Fibroblast of the aortic adventitia (primary cell): ENCODE measurements around a stretch of chr6.

DNA sequence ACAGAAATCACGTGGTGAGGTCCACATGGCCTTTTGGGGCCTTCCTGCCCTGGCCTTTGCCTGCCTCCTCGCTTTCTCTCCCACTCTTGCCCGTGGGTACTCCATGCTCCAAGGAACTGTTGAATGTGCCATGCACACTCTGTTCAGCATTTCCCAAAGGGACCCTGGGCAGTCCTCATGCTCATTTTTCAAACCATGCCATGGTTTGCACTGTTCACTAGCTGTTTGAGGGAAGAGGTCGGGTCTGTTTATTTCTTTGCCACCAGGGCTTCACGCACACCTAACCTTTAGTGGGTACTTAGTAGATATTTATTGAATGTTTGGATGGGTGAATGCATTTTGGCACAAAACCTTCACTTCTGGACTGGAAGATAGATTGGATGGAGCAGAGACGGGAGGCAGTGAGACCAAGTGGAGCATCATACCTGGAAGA lies 191.0 kb downstream of the FARS2 start:
- CAGE, long polyA plus RNA = no peak

- CAGE, long polyA plus RNA = no peak
Measured at GRCh38 chr6:5506935-5507681, 245.8 kb downstream of the FARS2 start.

GRCh38 chr6:5619168-5619737 lies 357.9 kb downstream of the FARS2 start:
- CAGE, long polyA plus RNA = no peak

GRCh38 chr6:5701084-5701772 lies 305.5 kb downstream of the NRN1 start:
- CAGE, long polyA plus RNA = no peak

DNA sequence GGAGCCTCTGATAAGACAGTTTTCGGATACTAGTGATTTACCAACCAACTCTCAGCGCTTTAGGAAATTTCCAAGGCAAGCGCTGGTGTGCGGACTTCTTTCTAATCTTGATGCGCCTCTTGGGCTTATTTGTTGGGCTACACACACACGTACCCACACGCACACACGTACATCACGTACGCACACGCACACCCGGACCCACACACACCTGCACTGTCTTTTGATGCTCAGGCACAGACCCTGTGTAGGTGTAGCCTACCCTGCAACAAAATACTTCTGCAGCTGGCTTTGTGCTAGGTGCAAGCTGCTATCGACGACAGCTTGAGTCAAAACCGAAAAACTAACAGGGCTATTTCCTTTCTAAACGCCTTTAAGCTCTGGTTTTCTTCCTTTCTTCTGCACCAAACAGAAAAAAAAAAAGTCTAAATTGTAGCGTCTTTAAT lies 1.1 kb upstream of the NRN1 start:
- CAGE, long polyA plus RNA = no peak

- CAGE, long polyA plus RNA = no peak
Measured at GRCh38 chr6:6391242-6391616, 70.8 kb upstream of the F13A1 start.

DNA sequence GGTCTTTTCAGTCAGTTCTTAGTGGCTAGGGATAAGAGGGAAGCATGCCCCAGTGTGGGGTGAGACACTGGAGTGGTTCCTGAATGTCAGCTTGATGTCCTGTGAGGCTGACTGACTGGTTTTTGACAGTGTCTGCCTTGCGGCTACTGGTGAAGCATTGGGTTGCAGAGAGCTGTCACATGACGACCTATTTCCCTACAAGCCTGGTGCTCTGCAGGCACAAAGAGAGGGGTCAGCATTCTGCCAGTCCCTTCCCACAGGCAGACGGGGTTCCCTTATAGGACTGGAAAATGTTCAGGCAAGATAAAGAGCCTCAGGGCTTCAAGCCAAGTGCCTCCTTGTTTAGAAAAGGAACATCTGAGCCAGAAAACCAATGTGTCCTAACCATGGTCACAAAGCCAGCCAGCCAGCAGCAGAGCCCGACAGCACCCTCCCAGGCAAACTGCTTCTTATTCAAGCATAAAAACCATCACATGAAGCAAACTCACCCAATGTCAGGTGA lies 11.0 kb downstream of the LY86 start:
- CAGE, long polyA plus RNA = no peak

DNA sequence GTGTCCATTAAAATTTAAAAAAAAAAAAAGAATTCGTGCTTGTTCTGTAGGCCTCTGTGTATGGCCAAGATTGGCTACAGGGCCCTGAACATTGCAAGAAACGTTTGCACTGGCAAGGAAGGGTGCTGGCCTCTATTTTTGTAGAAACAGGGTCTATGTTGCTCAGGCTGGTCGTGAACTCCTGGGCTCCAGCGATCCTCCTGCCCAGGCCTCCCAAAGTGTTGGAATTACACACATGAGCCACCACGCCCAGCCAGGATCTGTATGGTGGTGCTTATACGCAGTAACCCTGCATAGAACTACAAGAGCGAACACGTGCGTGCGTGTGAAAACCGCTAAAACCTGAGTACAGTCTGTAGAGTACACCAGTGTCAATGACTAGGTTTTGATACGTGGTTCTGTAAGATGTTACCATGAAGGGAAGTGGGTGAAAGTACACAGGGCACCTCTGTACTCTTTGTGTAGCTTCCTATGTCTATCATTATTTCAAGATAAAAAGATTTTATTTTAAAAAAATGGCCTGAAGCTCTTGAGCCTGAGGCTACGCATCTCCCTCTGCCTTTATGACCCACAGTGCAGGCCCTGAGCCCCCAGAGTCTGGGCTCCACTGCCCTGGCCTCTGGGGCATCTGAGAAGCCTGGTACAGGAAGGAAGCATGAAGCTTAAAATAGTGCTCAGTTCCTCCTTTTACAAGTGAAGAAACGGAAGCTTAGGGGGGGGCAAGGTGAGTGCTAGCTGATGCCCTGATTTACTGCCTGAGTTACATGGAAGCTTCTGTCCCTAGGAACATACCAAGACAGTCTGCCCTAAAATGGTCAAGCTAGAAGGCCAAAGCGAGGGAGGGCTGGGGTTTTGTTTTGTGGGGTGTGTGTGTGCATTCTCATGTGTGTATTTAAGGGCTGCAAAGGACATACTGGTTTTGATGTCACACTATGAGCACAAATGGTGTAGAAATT lies 21.6 kb downstream of the LY86 start:
- CAGE, long polyA plus RNA = no peak

DNA sequence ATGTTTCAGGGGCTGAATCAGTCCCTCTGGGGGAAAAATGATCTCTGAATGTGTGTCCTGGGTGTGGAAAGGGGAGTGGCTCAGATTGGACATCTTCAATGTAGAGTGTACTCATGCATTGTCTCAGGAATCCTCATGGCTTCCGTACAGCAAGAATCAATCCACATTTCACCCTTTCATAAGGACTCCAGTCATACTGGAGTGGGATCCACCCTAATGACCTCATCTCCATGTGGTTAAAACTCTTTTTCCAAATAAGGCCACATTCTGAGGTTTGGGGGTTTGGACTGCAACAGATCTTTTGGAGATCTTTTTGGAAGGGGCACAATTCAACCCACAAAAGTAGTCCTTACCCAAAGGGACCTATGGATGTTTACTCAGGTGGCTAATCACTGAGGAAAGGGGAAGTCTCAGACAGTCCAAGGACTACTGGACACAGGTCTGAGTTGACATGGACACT lies 101.4 kb downstream of the LY86 start:
- CAGE, long polyA plus RNA = no peak

- CAGE, long polyA plus RNA = no peak
Measured at GRCh38 chr6:6712278-6713520, 124.2 kb downstream of the LY86 start.

DNA sequence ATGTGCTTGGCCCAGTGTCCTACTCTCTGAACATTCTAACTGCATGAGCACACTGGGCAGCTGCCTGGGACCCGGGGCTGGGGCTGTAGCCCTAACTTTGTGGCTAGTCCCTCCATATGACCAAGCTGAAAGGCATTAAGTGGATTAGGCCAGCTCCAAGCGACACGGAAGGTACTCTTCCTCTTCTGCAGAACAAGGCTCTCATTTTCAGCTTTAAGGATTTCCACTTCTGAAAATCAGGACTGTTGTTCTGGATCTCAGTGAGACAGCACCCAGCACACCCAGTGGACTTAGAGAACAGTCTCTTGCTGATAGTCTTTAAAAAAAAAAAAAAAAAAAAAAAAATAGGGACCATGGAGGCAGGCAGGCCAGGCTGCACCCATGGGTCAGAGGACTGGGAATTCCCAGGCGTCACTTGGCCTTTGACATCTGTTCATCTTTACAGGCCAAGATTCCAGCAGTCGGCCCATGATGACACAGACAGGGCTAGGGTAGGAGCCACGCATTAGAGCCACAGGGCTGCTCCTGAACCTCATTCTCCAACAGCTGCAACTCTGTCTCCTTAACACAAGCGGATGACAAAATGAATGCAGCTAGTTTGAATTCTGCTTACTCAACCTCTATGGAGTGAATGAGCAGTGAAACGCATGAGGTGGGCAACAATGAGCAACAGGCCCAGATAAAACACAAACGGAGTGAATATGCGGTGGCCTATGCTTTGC lies 126.3 kb downstream of the LY86 start:
- CAGE, long polyA plus RNA = no peak

GRCh38 chr6:6723599-6723935 lies 135.0 kb downstream of the LY86 start:
- CAGE, long polyA plus RNA = no peak

DNA sequence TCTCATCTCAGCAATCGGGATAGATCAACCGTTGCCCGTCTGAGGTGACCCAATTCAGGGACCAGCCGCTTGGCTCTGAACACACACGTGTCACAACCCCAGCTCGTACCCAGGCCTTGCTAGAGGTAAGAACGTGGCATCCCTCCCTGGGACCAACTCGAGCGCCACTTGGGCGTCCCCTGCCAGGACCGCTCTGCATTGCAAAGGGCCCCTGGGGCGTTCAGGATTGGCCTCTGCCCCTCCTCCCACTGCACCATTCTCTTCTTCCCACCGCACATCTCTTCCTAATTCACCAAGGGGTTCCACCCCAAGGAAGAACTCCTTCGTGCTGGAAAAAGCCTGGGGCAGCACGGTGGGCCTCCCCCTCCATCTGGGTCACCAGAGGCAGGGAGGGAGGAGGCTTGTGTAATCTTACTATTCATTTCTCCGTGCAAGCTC lies 136.7 kb downstream of the LY86 start:
- CAGE, long polyA plus RNA = no peak

DNA sequence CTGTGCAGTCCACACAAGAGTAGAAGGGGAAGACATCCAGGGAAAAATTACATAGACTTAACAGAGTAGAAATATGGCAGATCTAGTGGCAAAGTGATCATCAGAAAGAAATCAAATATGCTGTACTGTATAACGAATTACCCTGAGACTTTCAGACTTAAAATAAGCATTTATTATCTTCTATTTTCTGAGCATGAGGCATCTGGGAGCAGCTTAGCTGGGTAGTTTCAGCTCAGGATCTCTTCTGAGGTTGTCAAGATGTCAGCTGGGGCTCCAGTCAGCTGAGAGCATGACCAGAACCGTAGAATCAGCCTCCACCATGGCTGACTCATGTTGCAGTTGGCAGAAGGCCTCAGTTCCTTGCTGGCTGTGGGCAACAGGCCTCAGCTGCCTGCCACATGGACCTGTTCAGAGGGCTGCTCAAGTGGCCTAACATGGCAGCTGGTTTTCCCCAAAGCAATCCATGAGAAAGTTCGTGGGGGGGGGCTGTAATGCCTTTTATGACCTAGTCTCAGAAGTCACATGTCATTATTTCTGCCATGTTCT lies 142.2 kb downstream of the LY86 start:
- CAGE, long polyA plus RNA = no peak

GRCh38 chr6:6758775-6759799 lies 170.6 kb downstream of the LY86 start:
- CAGE, long polyA plus RNA = no peak

DNA sequence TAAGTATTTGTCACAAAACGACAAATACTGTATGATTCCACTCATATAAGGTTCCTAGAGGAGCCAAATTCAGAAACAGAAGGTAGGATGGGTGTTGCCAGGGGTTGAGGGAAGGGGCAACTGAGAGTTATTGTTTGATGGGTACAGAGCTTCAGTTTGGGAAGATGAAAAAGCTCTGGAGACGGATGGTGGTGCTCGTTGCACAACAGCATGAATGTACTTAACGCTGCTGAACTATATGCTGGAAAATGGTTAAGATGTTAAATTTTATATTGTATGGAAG lies 182.0 kb downstream of the LY86 start:
- CAGE, long polyA plus RNA = no peak

- CAGE, long polyA plus RNA = no peak
Measured at GRCh38 chr6:6878622-6879296, 229.0 kb upstream of the RREB1 start.

DNA sequence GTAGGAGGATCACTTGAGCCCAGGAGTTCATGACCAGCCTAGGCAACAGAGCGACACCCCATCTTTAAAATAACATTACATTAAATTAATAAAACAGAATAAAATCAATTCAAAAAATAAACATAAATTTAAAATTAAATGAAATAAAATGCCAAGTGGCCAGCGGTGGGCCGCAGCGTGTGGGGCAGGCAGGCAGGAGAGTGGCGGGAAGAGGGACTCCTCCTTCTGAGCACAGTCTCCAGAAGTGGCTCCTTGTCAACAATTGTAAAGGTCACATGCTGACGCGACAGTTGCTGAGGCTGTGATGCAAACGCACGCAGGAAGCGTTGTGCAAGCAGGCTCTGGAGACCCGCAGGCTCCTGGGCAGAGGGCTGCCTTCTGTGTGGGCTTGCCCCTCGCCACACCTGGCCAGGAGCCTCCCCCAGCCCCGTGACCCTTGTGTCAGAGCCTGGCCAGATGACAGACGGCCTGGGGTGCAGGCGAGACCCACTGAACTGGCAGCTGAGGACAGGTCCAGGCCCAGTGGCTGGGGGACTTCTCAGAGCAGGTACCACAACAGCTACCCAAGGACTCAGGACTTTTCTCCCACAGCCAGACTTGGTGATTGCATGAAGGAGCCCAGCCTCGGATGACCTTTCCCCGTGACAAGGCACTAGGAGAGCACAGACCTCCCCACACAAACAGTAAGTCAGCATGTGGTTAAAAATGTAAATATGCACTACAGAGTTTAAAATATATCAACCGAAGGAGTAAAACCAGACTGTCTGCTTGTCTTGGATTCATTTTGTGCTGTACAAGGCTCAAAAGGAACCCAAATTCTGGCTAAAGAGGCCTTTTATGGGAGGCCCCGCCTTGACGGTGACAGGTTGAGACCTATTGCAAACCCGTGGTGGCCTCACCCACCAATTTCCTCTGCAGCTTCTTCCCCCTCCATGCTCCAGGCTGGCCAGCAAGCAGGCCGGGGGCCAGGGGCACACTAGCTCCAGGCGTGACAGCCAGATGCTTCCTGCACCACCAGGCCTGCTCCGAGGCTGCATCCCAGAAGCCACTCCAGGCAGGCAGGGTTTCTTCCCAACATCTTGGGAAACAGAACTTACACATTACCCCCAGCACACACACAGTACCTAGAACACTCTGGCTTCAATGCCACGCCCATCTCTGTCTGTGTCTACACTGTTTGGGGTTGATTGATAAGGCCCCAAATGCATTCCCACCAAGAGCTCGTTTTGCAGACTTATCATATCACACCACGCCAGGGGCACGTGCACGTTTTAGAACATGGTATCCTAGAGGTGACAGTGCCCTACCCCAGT lies 222.0 kb upstream of the RREB1 start:
- CAGE, long polyA plus RNA = no peak

DNA sequence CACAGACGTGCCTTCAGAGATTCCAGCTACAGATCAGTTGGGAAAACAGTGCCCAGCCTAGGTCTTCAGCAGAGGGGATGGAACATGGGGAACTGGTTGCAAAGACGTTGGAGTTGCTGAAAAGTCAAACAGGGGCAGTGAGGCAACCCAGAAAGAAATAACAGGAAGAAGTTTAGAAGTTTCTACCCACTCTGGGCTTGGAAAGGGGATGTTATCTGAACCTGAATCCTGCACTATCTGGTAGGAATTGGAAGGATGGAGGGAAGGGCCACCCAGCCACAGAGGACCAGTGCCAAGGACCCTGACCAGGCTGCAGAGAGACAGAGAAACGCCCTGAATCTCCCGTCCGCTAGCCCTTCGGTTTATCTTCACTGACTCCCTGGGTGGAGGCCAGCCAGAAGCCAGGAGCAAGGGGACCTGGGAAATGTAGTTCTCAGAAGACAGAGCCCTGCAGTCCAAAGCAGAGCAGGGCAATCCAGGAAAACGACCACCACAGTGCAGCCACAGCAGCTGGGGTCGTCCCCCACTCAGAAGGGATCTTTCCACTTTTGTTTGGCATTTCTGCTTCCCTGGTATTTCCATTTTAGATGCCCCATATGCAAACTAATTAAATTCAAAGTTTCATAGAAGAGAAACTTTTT lies 217.3 kb upstream of the RREB1 start:
- CAGE, long polyA plus RNA = no peak

- CAGE, long polyA plus RNA = no peak
Measured at GRCh38 chr6:6891854-6892544, 215.8 kb upstream of the RREB1 start.